Bronchial epithelial cell (primary cell): ENCODE data around the genes FGGY and TM2D1.

- RRBS, 2 experiments = no CpG with 5 or more reads among the region's 8 CpGs
These were observed 145.9 kb upstream of the FGGY start for GRCh38 chr1:59150778-59151667.

DNA sequence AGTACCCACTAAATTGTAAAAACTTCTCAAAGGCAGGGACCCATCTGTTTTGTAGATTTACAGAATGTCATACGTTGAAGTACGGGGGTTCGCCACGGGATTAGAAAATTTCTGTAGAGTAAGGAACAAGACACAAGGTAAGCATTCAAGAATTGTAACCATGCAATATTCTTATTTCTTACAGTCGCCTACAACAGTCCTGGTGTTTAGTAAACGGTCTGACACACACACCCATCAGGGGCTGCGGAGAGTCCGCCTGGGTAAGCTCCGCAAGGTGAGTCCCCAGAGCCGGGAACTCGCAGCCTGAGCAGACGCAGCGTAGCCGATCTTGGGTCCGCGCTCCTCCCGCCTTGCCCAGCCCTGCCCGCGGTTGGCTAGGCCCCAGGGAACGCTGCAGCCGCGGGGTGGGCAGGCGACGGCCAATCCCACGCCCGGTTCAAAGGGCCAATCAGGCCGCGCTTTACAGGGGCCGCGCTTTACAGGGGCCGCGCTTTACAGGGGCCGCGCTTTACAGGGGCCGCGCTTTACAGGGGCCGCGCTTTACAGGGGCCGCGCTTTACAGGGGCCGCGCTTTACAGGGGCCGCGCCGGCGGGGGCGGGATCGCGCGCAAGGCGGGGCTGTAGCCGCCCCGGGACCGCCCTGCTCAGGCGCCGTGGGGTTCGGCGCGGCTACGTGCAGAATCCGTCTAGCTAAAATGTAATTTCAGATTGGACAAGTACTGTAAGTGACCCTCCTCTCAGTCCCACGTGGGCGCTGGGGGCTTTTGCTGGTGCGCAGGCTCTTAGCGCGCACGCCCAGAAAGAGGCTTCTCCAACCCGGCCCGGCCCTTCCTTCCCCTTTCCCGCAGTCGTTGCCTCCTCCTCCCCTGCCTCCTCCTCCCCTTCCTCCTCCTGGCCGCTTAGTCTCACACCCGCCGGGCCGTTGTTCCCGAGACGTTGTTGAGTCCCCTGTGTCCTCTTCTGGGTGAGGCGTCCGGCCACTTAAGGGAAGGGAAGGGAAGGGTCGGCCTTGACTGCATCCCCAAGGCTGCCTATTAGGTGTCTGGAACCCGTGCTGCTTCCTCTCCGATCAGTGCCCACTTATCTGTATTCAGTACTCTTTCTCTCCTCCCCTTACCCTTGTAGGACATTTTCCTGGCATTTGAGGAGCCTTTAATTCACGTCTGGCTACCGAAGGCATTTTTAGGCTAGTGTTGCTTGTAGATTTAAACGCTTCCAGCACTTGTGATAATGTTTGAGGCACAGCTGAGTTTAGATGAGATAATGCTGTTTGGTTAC lies at the start of gene FGGY:
FGGY (plus strand) TSS at position 908 of the 1,278 bp plus-strand sequence.
- RRBS, 2 experiments = 1 to 2% methylated on average over 17 to 21 of the region's 85 CpGs

DNA sequence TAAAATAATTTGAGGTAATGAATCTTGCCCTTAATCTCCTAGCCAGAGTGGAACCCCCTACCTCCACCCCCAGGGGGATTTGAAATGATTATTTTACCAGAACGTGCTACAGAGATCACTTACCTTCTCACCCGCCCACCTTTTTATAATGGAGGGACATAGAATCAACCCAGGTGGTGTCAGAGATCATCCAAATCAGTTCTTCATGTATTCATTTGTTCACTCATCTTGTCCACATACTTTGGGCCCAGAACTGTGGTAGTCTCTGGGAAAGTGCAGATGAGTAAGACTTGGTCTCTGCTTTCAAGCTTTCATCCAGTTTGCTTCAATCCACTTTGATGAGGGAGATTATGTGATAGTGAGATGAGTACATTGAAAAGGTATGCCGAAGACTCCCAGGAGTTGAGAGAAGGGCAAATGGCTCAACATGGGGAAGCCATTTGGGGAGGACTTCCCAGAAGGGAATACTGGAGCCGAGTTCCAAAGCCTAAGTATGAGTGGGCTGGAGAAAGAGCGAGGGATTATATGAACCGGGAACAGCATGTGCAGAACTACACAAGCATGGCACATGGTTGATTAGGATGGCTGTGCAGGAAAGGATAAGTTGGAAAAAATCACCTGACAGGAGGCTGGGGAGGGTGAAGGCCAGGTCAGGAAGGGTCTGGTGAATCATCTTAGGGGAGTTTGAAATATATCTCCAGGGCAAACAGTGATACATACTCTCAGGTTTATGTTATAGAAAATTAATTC lies 2.0 kb downstream of the FGGY start:
- RRBS, 2 experiments = no CpG with 5 or more reads among the region's 6 CpGs

DNA sequence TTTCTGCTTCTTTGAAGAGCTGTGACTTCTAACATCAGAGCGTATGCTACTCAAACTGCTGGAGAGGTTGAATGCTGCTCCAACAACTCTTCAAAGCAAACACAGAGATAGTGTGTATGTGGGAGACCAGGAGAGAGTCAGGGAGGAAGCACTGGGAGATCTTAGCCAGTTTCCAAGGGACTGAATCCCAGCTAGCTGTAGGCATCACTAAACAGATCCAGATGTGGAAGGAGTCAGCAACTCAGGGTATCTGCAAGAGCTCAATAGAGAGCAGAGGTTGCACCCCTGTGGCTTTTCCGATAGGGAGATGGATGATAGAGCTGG lies 168.9 kb upstream of the HOOK1 start:
- RRBS, 2 experiments = no CpG with 5 or more reads among the region's 2 CpGs

- RRBS, 2 experiments = no CpG with 5 or more reads among the region's 4 CpGs
These were observed 123.4 kb upstream of the HOOK1 start for GRCh38 chr1:59691349-59691741.

DNA sequence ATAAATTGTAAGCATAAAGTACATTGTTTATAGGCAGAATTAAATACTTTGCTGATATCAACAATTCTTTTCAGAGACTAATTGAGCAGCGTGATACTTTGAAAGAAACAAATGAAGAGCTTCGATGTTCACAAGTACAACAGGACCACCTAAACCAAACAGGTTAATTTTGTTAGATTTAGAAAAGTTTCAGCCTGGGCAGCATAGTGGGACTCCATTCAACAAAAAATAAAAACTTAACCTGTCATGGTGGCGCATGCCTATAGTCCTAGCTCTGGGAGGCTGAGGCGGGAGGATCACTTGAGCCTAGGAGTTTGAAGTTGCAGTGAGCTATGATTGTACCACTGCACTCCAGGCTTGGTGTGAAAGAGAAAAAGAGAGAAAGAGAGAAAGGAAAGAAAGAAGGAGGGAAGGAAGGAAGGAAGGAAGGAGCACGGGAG lies 43.6 kb downstream of the HOOK1 start:
- RRBS, 2 experiments = no CpG with 5 or more reads among the region's 5 CpGs

DNA sequence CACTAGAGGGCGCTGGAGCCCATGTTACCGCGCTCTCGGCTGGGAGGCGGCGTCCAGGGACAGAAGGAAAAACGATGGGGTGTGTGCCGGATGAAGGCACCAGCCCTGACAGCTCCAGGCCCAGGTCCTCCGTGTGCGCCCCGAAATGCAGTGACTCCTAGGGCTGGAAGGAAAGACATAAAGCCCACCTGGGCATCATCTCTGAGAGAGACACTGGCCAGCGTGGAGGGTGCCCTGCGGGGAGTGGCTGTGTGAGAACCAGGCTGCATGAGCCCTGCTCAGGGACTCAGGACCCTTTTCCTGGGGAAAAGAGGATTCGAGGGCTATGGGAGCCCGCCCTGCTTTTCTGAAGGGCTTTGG lies 45.0 kb upstream of the CYP2J2 start:
- RRBS, 2 experiments = no CpG with 5 or more reads among the region's 15 CpGs

- RRBS, 2 experiments = no CpG with 5 or more reads among the region's 5 CpGs
These were observed 474.2 kb upstream of the C1orf87 start for GRCh38 chr1:60547781-60548235.

DNA sequence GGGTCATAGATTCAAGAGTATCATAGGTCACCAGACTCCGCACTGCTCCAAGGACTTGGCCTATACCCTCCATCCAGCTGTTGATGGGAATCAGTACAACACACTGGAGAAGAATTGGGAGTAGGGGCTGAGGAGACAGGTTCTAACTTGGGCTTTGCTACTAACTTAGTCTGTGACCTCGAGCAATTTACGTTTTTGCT lies 84.9 kb upstream of the NFIA start:
- RRBS, 2 experiments = no CpG with 5 or more reads among the region's 3 CpGs

- RRBS, 2 experiments = 2% methylated on average over 44 to 45 of the region's 94 CpGs
These were observed 32.3 kb upstream of the NFIA start for GRCh38 chr1:61049658-61050955.

DNA sequence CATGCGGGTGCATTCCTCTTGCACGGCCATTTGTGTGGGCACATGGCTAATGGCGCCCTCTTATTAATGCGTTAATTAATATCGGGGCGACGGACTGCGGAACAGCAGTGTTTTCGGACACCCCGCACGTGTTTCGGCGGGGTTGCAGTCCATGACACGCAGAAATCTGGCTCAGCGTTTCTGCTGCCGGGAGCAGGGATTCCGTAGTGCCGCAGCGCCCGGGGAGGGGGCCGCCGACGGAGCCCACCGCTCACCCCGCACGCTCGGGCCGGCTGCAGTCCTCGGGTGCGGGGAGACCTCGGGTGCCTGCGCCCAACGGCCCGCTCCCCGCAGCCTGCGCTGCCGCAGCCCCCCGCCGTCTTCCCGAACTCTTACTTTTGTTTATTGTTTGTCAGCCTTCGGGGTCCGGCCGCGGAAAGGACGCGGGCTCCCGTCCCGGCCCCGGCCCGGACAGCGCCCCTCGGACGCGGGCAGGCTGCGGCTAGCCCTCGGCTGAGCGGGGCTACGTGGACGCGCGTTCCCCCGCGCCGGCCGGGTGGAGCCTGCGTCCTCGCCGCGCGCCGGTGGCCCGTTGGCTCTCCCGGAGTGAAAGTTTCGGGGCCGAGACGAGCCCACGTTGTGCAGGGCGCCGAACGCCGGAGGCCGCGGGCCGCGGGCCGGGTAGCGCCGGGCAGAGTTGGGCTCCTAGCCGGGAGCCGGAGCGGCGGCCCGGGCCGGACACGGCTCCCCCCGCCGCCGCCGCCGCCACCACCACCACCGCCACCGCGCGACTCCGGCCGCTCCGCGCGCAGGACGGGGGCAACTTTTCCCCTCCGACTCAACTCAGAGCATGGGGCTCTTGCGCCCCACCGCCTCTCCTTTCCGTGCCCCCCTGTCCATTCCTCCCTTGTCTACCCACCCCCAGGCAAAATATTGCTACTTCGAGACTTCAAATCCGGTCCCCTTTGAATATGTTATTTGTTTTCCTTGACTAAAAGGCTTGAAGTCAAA lies 963 bp downstream of the NFIA start:
- RRBS, 2 experiments = 1 to 2% methylated on average over 39 of the region's 116 CpGs

- RRBS, 2 experiments = no CpG with 5 or more reads among the region's 6 CpGs
These were observed 34.1 kb downstream of the NFIA start for GRCh38 chr1:61116400-61116897.

GRCh38 chr1:61121046-61121304 lies 38.6 kb downstream of the NFIA start:
- RRBS, 2 experiments = no CpG with 5 or more reads among the region's 1 CpG

- RRBS, 2 experiments = no CpG with 5 or more reads among the region's 3 CpGs
These were observed 40.0 kb downstream of the NFIA start for GRCh38 chr1:61122296-61122835.

- RRBS, 2 experiments = no CpG with 5 or more reads among the region's 3 CpGs
These were observed 87.8 kb downstream of the NFIA start for GRCh38 chr1:61170087-61170608.

- RRBS, 2 experiments = no CpG with 5 or more reads among the region's 10 CpGs
These were observed 263.1 kb downstream of the TM2D1 start for GRCh38 chr1:61461756-61462400.

- RRBS, 2 experiments = no CpG with 5 or more reads among the region's 4 CpGs
These were observed 208.7 kb downstream of the TM2D1 start for GRCh38 chr1:61516270-61516535.

GRCh38 chr1:61724679-61725795 lies at the start of gene TM2D1:
TM2D1 (minus strand) TSS chr1:61725141.
- RRBS, 2 experiments = 2% methylated on average over 6 of the region's 48 CpGs

GRCh38 chr1:61743418-61743806 lies 1.1 kb downstream of the PATJ start:
- RRBS, 2 experiments = no CpG with 5 or more reads among the region's 5 CpGs